Iris pigment epithelial cell (primary cell): ENCODE measurements around a stretch of chr9.

- RRBS, result no CpG with 5 or more reads among the region's 21 CpGs
Observed at GRCh38 chr9:92654837-92655520, 15.0 kb downstream of the IPPK start.

DNA sequence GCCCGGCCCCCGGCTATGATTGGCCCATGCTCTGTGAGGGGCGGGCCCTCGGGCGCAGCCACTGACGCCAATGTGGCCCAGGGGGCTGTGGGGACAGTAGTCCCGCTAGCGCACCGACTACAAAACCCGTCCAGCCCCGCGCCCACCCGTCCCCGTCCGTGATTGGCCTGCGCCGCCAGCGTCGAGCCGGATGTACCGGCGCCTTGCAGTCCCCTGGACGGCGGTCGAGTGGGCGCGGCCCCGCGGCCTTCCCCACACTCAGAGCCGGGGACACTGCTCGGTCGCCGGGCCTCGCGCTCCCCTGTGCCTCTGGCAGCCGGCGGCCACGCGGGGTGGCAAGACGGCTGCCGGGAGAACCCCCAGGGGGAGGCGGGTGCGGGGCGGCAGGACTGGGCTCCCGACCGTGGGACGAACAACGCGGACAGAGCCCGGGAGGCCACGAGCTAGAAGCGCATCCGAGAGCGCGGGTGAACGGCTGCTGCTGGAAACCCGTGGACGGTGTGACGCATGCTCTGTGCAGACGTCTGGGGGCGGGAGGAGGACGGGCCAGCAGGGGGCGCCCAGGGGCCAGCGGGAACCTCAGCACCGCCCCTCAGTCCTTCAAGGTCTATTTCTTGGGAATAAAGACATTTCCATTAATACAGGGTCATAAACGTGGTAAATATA, 456 bp upstream of the BICD2 start:
- RRBS, result 3% methylated on average over 20 of the region's 66 CpGs

DNA sequence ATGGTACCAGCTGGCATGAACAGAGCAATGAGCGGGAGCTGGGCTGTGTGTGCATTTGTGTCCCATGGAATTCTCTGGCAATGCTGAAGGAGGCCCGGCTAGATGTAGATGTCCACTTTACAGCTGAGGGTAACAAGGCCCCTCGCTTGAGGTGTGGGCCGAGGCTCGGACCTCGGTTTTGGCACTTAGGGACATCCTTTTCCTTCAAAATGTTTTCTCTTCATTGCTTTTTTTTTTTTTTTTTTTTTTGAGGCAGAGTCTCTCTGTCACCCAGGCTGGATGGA, 1.5 kb upstream of the FGD3 start:
- RRBS, result no CpG with 5 or more reads among the region's 6 CpGs

- RRBS, result no CpG with 5 or more reads among the region's 27 CpGs
Observed at GRCh38 chr9:92963683-92964802, 16.7 kb downstream of the FGD3 start.

DNA sequence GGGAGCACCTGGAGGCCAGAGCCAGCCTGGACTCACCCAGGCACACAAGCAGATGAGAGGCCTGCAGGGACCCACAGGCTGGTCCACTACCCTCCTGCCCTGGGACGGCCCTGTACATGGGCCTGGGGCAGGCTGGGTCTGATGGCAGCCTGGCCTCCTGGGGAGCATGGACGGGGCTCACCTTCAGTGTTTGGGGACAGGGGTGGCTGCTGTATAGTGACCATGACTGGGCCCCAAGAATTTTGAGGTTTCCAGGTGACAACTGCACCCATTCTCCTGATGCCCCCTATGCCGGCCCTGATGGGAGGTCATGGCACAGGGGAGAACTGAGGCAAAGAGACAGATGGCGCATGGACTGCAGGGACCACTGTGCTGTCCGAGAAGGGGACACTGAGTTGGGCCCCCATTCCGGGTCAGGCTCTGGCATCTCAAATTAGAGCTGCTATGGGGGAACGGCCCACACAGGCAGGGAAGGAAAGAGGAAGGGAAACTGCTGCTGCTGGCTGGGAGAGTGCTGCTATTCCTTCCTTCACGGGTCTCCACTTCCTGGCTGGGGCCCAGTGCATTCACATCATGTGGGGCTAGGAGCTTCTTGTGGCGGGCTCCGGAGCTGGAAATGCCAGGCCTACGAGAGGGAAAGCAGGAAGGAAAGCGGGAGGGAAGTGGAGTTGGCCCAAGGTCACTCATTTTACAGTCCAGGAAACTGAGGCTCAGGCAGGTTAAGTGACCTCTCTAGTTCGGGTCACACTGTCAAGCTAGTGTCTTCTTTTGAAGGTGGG, 1.4 kb upstream of the CARD19 start:
- RRBS, result no CpG with 5 or more reads among the region's 13 CpGs

DNA sequence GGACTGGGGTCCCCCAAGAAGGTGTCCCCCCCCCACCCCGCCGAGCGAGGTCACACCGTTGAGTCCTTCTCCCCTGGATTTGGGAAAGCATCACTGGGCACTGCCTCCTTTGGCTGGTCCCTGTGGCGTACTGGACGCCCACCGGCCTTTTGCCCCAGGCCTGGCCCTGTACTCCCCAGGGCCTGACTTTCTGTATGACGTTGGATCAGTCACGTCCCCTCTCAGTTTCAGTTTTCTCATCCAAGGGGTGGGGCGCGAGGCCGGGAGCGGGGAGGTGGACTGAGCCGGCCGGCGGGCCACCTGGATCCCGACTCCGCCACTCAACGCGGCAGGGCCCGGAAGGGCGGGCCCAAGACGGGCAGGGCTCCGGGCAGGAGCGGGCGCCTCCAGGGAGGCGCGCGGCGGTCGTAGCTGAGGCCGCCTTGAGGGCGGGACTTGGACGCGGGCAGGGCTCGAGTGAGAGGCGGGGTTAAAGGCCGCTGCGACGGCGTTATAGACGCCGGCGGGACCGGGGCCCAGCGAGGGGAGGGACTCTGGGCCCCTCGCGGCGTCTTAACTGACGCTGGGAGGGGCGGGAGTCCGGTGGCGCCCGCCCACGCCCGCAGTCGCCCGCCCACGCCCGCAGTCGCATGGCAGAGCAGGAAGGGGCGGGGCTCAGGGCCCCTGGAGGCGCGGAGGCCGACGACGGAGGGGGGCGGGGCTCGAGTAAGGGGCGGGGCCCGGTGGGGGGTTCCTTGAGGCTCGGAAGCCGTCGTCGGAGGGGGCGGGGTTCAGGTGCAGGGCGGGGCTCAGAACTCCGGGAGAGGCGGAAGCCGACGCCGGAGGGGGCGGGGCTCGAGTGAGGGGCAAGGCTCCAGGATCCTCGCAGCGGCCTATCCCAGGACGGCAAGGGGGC, 601 bp upstream of the CARD19 start:
- RRBS, result 4% methylated on average over 21 of the region's 87 CpGs

GRCh38 chr9:93107339-93108458, 11.7 kb downstream of the CARD19 start:
- RRBS, result no CpG with 5 or more reads among the region's 24 CpGs

DNA sequence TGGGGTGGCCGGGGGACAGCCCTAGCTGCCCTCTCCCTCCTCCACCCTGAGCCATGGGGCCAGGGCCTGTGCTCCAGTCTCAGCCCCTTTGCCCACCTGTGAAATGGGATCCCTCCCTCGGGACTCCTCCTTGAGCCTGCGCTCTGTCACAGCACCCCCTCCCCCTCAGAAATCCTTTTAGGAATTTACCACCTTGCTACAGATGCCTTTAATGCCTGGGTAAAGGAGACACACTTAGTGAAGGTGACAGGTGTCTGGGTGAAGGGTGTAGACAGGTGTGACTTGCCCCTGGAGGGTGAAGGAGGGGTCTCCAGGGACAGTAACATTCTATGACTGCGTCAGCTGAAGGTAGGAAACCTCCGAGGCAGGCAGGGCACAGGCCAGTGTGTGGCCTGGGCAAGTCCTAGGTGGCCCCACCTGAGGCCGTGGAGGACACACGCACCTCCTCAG, 18.0 kb downstream of the CARD19 start:
- RRBS, result no CpG with 5 or more reads among the region's 7 CpGs

DNA sequence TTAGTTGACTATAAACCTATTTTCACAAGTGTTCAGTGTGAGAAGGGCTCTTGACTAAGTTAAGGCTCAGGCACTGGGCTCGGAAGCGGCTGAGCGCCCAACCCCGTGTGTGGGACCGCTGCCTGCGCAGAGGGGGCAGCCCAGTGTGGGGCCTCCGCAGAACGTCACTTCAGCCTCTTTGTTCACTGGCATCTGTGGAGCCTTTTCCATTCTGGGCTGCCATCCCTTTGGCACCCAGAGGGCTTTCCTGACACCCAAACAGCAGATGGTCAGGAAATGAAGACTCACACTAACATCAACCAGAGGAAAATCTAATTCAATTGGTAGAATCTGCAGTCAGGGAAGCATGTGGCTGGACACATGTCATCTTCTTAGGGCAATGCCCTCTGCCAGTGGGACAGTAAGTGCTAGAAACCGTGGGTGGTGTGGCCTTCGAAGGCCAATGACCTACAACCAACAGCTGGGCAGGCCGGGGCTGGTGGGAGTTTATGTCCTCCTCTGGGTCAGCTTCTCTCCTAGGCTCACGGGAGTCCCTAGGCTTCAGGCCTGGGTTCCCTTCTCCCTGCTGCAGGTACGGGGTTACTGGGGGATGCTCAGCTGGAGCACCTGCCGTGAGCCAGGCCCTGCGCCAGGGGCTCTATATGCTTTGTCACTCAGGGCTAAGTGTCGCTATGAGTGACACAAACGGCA, 22.2 kb upstream of the NINJ1 start:
- RRBS, result no CpG with 5 or more reads among the region's 17 CpGs

DNA sequence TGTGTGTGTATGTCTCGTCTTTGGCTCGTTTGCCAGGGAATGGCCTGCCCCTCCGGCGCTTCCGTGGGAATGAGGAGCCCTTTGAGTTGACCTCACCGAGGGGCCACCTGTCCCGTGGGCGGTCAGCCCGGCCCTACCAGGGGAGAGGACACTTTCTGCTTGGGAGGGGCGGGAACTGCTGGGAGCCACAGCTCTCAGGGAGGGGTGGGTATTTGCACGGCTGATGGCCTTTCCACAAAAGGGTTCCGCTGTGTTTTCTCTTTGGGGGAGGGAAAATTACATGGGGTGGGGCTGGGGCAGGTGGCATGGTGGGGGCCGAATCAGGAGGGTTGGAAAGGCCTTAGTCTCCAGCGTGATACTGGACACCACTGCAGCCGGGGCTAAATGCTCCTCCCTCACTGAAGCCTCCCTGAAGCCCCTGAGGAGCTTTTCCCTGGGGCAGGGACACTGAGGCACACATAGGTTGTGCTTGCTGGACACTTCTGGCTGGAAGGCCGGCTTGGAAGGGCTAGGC, 18.5 kb downstream of the WNK2 start:
- RRBS, result 19% methylated on average over 7 of the region's 16 CpGs

- RRBS, result no CpG with 5 or more reads among the region's 10 CpGs
Observed at GRCh38 chr9:93207381-93207876, 23.5 kb downstream of the WNK2 start.

DNA sequence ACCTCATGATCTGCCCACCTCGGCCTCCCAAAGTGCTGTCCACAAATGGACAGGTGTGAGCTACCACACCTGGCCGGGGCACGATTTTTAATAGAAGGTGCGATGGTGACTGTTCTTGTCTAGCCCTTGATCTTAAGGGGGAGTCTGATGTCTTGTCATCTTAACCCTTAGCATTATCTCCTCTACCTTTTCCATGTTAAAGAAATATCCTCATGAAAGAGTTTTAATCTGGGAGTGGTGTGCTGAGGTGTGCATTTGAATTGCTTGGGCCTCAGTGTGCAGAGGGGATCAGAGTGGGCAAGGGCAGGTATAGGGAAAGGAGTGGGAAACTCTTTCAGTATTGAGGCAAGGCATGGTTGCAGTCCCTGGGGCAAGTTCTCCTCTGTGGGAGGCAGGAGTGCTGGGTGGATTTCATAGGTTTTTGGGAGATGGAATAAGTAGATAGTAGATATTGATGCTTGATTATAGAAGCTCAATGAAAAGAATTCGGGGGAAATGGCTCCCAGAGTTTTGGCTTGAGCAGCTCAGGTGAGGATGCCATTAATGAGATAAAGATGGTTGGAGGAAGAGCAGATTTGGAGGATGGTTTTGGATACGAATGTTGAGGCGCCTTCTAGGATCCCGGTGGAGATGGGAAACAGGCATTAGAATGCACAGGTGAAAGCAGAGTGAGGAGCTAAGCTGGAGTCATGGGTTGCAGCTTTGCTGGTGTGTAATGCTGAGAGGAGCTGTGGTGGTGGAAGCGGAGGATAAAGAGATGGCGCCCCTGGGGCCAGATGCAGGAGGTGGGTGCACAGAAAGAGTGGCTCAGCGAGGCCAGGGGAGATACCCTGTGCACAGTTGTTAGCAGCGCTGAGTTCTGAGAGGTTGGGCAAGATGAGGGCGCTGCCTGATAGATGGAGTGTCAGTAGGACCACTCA, 53.7 kb upstream of the FAM120AOS start:
- RRBS, result no CpG with 5 or more reads among the region's 13 CpGs

DNA sequence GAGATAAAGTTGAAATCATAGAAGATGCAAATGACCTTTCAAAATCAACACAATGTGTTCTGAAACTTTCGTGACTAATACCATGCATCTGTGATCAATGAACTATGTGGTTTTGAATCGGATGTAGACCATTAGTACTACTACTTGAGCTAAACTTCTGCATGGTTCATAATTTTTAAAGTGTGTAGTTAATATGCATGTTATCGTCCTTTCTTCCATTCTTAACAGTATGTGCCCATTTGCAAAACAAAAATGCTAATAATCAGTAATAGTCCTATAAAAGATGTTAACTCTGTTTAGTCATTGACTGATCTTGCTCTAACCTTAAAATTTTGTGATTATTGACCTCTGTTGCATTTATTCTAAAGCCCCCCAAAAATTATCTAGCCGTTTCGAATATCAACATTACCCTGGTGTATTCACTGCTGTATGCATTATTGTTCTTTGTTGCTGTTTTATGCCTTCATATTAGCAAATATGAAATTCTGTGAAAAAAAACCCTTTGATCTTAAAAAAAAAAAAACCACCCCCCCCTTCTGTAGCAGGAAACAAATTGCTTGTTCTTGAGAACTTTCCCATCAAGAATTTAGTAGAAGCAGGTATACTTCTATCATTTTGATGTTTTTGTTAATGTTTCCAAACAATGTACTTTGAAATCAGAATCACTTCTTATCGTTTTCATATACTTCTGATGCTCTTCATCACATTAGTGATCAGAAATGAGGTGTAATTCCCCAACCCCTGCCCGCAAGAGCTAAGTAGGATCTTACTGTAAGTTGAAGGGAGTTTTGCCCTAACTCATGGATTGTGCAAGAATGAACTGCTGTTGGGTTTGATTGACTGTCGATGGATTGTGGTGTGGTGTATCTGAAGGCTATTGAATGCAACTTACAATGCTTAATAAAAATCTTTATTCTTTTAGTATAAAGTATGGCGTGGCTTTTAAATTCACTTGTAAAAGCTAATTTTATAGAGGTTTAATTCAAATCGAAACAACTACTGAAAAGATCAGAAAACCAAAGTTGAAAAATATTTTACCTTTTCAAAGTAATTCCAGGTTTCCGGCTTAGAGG, 10.9 kb upstream of the PHF2 start:
- RRBS, result no CpG with 5 or more reads among the region's 11 CpGs

DNA sequence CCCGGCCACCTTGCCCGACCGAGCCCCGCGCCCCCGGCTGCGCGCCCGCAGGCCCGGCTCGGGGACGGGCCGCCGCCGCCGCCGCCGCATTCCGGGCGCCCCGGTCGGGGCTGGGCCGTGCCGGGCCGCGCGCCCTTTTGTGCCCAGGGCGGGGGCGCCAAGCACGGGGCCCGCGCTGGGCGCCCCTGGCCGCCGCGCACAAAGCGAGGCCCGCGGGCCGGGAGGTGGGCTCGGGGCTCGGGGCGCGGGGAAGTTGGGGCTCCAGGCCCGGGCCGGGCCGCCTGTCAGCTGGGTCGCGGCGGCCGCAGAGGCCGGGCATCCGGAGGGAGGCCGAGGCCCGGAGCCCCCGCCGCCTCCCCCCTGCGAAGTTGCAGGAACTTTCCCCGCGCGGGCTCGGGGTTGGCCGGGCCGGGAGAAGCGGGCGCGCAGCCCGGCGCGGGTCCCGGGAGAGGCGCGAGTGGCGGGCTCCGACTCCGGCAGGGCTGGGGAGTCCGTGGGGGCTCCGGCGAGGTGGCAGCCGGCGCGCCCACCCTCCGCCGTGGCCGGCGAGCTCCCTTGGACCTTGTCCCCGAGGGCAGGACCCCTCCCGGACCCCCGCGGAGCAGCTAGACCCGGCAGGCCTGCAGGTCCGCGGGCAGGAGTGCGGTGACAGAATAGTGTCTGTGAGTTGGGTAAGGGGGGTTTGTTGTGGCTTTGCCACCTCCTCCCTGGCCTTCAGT, 685 bp downstream of the PHF2 start:
- RRBS, result 3% methylated on average over 48 of the region's 94 CpGs

DNA sequence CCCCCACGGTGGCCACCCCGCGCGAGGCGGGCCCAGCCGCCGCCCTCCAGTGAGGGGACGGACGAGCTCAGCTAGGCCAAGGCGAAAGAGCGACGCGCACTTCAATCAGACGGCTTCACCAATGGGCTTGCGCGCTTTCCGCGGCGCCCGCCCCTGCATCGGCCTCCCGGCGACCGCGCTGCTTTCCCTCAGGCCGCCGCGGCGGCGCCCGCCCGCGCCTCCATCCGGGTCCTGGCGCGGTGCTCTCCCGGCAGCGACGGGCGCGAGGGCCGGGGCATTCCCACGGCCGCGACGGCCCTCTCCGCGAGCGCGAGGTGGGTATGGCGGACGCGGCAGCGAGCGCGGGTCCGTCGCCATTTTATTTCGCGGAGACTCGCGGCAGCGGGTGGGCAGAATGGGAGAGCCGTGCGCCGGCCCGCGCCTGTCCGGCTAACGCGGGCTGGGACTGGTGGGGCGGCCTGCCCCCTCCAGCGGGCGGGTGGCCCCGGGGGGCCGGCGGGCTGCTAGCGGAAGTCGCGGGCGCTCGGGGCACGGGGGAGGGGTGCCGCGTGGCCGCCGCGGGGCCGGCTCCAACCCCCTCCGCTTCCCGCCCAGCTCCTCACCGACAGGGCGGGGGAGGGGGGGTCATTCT, 81.9 kb downstream of the PTPDC1 start:
- RRBS, result 2% methylated on average over 27 of the region's 93 CpGs

GRCh38 chr9:94444654-94445151, 70.3 kb downstream of the MFSD14B start:
- RRBS, result no CpG with 5 or more reads among the region's 5 CpGs

GRCh38 chr9:94541808-94542369, 51.7 kb downstream of the FBP2 start:
- RRBS, result no CpG with 5 or more reads among the region's 15 CpGs

GRCh38 chr9:94549507-94550287, 43.9 kb downstream of the FBP2 start:
- RRBS, result no CpG with 5 or more reads among the region's 3 CpGs

DNA sequence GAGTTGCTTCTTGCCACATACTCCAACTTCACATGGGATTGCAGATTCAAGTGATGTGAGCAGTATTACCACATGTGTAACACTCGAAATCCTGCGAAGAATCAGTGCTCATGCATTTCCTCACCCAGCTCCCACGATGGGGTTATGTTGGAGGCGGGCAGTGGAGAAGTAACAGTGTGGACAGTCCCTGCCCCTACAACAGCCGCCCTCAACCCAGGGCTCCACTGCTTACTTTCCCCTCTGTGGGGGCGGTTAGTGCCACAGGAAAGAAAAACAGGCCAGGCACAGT, 3.9 kb upstream of the FBP1 start:
- RRBS, result no CpG with 5 or more reads among the region's 6 CpGs

DNA sequence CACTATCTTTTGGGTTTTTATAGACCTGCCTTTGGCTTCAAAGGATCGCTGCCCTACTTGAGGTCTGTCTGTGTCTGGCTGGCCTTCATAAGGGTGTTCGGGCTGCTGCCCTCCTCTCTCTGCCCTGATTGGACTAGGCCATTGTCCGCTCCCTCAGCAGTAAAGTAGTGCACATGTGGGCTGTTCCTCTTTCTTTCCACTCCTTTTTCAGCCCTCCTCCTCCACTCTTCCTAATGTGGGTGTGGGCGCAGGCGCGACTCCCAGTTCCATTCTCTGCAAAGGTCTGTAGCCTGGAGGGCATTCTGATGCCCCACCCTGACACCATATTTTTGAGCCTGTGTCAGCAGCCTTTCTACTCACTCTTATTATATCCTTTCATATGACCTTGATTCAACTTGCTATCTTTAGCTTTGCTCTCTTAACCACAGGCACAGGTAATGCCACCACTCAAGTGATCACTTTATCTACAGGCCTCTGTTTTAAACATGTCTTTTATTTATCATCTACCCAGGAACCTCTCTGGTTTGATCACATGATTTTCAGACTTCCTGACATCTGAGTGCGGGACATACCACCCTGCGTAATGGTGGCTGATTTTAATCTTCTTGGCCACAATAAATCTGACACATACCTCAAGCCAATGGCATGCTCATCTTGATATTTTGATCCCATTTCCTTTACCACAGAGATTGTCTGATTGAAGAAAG, 144.5 kb downstream of the AOPEP start:
- RRBS, result no CpG with 5 or more reads among the region's 8 CpGs